Right lobe of liver (tissue), 4 donors: ENCODE measurements around the gene KLHDC10.

GRCh38 chr7:128863533-128863756, 789 bp downstream of the ATP6V1F start:
- PRO-cap, 4 experiments, result no peak in any of the 4 experiments
- RAMPAGE, long total RNA, 2 experiments, result no peak in any of the 2 experiments

DNA sequence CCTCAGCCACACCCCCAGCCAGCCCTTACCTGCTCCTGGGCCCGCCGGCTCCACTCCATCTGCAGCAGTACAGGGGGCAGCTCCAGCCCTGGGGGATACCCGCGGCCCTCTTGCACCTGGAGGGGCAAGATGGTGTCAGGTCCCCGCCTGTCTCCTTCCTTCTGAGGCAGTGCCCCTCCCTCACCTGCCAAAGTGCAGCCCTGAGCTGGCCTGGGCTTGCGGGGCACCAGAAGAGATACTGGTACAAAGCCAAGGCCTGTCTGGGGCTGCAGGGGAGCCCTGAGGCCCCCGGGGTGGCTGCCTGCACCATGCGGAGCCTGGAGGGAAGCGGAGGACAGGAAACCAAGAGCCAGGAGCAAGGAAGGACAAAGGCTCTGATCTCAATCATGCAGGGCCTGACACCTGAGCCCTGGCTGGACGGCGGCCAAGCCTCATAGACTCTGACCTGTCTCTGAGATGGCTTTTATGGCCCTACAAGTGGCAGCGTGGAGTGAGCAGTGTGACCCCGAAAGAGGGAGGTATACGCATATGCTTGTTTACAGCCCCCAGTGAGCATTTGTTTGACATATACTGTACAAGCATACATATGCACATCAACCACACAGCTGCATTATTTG, 8.5 kb downstream of the ATP6V1FNB start:
- PRO-cap, 4 experiments, result no peak in any of the 4 experiments
- RAMPAGE, long total RNA, 2 experiments, result no peak in any of the 2 experiments

GRCh38 chr7:128911336-128912116, 1.0 kb upstream of the KCP start:
- PRO-cap, 4 experiments, result no peak in any of the 4 experiments
- RAMPAGE, long total RNA, 2 experiments, result no peak in any of the 2 experiments

DNA sequence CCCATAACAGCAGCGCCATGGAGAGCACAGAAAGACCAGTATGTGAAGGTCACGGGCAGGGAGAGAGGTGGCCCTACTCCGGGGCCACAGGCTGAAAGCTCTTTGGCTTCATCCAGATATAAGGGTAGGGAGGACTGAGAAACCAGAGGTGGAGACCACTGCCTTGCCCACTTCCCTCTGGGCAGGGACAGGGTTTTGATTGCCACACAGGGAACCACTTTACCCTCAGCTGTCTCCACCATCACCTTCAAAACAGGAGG, 5.3 kb downstream of the TSPAN33 start:
- PRO-cap, 4 experiments, result peak in 1 of 4 experiments; most common minus-strand start position 101 of the sequence (in 1)
- RAMPAGE, long total RNA, 2 experiments, result no peak in any of the 2 experiments

DNA sequence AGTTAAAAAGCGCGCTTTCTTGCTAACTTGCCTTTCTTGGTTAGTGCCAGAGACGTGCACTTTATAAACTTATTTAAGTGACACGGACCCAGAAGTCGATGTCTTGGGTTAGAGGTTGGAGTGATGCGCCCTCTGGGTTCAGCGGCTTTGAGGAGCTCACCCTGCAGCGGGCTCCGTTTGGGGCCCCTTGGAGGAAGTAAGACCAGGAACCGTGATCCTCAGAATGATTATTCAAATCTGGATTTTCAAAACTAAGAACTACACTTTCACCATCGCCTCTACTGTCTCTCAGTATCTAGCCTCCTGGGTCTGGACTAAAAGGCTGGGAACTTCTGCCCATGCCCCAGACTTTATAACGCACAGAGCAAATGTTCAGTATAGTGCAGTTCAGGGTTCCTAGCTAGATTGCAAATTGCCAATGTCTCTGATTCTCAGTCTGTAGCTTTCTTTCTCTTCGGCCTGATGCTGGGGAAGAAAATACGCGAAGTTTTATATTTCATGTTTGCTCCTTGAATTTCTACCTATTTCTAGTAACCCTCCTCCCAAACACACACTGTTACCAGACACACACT, 18.6 kb upstream of the SMO start:
- PRO-cap, 4 experiments, result no peak in any of the 4 experiments
- RAMPAGE, long total RNA, 2 experiments, result no peak in any of the 2 experiments

- PRO-cap, 4 experiments, result no peak in any of the 4 experiments
- RAMPAGE, long total RNA, 2 experiments, result no peak in any of the 2 experiments
Measured at GRCh38 chr7:129188885-129189860, 740 bp downstream of the SMO start.

- PRO-cap, 4 experiments, result peak in 4 of 4 experiments; most common plus-strand start chr7:129225493 (in 3); most common minus-strand start chr7:129225433 (in 3)
- RAMPAGE, long total RNA, 2 experiments, result no peak in any of the 2 experiments
Measured at GRCh38 chr7:129225360-129226288, 794 bp downstream of the AHCYL2 start.

DNA sequence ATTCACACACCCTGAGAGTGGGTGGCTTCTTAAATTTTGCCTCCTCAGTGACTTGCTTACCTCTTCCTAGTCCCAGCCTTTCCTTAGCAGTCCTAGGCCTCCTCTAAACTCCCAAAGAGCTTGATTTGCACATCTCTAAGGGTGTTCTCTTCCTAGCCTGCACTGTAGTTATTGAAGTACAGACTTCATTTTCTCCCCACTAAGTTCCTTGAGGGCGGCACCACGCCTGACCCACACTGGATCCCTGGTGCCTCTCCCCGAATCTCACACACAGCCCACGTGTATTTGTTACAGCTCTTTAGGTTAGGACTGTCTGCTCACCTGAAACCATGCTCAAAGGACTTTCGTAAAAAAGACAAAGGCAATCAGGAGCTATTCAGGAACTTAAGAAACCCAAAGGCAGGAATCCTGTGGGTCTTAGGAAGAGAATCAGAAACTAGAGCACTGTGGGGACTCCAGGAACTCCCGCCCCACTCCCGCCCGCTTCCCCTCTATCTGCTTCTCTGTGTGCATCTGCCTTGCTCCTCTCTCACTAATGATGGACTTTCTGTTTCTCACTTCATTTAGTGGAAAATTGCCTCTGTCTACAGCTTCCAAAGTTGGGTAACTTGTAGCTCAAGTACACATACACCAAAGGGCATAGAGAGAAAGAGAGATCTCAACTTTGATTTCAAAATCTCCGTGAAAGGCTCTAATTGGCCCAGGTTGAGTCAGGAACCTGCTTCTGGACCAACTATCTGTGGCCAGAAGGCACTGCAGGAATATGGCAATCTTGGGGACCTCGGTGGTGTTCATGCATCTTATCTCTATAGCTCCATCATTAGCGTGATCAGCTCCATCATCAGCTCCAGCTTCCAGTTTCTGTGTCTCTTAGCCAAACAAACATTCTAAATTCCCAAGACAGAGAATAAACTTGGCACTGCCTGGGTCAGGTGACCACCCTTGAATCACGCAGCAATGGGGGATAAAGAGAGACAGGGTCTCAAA, 5.9 kb upstream of the NRF1 start:
- PRO-cap, 4 experiments, result peak in 1 of 4 experiments; most common minus-strand start position 339 of the sequence (in 1)
- RAMPAGE, long total RNA, 2 experiments, result start-site peak on the minus strand in 1 of 2 experiments, centred at position 55 of the sequence, 9 reads per replicate

GRCh38 chr7:129638149-129638683, 26.7 kb downstream of the NRF1 start:
- PRO-cap, 4 experiments, result no peak in any of the 4 experiments
- RAMPAGE, long total RNA, 2 experiments, result no peak in any of the 2 experiments

DNA sequence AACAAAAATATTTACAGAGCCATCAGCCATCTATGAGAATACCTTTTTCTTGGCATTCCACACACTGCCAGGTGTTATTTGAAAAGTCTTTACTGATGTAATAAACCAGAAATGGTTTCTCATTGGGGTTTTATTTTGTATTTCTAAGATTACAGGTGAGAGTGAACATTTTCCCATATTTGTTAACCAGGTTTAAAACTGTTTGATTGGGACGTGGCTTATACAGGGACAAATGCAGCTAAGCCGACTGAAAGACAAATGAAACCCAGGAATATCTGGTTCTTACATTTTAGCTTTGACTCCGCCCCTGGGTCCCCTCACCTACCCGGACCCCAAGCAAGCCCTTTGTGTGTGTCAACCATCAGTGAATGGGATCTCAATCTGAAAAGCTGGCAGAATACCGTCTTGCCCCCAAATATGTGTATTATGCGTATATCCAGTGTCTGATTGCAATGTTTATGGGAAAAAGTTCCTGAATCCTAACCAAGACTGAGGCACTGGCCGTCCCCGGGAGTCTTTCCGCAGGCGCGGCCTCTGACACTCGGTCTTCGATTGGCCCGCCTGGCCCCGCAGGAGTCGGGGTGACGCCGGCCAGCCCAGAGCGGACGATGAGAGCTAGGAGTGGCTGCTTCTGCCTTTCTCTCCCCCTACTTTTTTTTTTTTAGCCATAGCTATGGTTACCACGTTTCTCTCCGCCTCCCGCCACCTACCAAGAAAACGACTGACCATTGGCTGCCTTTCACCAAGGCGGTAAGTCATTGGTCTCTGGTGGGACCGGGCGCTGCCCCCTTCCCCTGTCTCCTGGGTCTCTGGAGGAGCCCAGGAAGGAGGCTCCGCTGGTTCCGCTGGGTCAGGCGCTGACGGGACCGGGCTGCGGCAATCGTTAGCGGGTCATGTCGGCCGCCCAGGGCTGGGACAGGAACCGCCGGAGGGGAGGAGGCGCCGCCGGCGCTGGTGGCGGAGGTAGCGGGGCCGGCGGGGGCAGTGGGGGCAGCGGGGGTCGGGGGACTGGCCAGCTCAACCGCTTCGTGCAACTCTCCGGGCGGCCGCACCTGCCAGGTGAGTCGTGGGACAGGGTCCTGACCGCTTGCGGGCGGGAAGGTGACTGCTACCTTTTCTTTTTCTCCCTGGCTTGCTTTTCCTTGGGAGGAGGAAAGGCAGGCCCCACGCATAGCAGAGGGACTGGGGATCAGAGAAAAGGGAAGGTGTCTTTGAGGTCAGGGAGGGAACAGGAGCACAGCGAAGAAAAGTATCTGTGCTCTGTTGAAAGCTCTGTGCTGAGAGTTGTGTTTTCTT, at the start of gene KLHDC10:
KLHDC10 (plus strand) TSS at position 784 of the 1,296 bp plus-strand sequence.
- PRO-cap, 4 experiments, result peak in 4 of 4 experiments; most common plus-strand start position 797 of the sequence (in 4); most common minus-strand start position 543 of the sequence (in 2)
- RAMPAGE, long total RNA, 2 experiments, result start-site peak on the plus strand in 2 of 2 experiments, centred at positions 805 to 1,014 of the sequence, 9 to 161 reads per replicate

DNA sequence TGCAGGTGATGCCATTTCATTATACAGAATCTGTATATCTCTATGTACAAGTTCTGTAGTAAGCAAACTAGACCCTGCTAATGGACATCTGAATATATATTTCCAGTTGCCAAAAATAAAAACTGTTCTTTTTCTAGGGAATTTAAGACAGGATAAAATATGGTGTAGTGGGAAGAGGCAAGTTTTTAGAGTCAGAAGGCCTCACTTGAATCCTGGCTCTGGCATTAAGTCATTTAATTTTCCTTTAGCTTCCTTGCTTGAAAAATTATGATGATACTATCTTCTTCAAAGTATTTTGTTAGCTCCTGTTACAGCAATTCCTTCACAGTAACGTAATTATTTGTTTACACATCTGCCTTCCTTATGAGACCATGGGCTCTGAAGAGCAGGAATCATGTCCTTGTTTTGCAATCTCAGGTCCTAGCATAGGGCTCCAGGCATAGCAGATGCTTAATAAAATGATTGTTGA, 25.3 kb downstream of the KLHDC10 start:
- PRO-cap, 4 experiments, result no peak in any of the 4 experiments
- RAMPAGE, long total RNA, 2 experiments, result no peak in any of the 2 experiments

GRCh38 chr7:130140450-130140865, 64.7 kb downstream of the TMEM209 start:
- PRO-cap, 4 experiments, result no peak in any of the 4 experiments
- RAMPAGE, long total RNA, 2 experiments, result no peak in any of the 2 experiments

GRCh38 chr7:130142198-130142843, 62.9 kb downstream of the TMEM209 start:
- PRO-cap, 4 experiments, result no peak in any of the 4 experiments
- RAMPAGE, long total RNA, 2 experiments, result no peak in any of the 2 experiments

- PRO-cap, 4 experiments, result no peak in any of the 4 experiments
- RAMPAGE, long total RNA, 2 experiments, result no peak in any of the 2 experiments
Measured at GRCh38 chr7:130351170-130352231, 6.9 kb downstream of the CPA5 start.

DNA sequence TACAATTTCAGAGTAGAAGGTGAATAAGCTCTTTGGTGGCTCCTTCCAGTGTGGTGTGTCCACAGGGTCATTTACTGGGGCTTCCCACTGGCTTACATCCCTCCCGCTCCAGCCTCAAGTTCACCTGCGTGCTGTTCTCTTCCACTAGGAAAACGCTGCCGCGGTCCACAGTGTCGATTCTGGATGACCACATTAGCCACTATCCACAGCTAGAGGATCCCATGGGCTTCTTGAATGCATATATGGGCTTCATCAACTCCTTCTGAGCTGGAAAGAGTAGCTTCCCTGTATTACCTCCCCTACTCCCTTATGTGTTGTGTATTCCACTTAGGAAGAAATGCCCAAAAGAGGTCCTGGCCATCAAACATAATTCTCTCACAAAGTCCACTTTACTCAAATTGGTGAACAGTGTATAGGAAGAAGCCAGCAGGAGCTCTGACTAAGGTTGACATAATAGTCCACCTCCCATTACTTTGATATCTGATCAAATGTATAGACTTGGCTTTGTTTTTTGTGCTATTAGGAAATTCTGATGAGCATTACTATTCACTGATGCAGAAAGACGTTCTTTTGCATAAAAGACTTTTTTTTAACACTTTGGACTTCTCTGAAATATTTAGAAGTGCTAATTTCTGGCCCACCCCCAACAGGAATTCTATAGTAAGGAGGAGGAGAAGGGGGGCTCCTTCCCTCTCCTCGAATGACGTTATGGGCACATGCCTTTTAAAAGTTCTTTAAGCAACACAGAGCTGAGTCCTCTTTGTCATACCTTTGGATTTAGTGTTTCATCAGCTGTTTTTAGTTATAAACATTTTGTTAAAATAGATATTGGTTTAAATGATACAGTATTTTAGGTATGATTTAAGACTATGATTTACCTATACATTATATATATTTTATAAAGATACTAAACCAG, 13.2 kb downstream of the MEST start:
- PRO-cap, 4 experiments, result no peak in any of the 4 experiments
- RAMPAGE, long total RNA, 2 experiments, result no peak in any of the 2 experiments

DNA sequence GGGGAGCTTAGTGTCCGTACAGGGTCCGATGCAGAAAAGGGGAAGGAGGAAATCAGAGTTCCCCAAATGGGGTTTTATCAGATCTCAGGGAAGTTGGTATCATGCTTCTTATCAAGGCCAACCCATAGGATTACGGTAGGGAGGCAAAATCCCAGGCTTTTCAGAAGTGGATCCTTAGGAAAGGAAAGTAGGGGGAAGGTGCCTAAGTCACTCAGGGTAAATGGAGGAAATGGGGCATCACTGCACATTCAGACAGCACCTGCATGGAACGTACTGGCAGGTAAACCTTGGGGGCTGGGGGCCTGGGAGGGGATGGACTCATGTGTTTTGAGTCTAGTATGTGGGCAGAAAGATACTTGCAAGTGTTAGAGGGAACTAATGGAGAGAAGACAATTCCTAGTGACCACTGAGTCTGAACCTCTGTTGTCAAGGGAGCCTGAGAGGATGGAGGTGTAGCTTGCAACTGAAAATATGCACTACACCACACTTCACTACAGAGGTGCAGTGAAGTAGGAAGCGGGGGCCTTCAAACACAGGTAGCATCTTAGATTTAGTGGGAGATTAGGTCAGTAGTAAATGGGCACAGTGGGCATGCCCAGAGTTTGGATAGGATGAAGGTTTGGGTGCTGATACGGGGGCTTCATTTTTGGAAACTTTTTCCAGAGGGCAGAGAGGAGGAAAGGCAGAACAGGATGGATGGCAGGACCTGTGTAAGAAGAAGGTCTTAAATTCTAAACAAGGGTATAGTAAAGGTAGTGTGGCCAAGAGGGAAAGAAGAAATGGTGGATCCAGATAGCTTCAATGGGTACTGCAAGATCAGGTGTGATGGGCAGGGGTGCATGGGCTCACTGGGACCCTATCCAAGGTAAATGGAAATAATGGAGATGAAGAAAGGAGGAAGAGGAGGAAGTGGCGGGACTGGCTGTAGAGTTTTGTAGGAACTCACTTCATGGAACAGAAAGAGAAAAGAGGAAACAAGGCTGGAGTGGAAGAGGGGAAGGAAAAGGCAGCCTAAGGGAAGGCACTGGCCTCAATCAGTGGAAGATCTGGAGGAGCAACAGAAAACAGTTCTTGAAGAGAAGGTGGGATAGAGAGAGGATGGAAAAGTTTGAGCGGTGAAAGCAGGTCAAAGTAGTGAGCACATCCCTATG, 46.9 kb downstream of the MEST start:
- PRO-cap, 4 experiments, result no peak in any of the 4 experiments
- RAMPAGE, long total RNA, 2 experiments, result no peak in any of the 2 experiments

DNA sequence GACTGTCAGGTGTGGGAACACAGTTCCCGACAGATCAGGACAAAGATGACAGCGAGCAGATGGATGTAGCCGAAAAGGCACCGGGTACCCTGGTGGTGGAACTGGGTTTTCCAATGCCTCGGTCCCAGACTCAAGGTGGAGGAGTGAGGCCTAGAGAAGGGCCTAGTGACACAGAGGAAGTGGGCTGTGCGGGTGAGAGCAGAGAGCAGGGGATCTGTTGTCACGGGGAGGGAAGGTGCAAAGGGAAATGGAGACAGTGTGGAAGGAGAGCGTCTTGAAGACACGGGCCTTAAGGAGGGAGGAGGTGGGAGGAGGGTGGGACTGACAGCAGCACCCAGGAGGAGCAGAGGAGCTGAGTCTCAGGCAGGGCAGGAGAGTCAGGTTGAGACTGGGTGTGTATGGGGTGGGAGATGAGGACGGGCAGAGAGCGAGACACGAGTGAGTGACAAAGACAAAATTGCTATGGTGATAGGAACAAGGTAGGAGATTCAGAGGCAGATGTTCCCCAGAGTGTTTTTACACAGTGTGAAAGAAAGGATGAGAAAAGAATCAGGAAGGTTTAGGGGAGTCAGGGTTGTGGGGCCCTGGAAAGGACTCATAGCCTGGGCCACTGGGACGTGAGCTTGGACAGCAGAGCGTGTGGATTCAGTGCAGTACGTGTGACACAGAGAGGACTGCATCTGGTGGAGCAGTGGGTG, 49.4 kb downstream of the MEST start:
- PRO-cap, 4 experiments, result no peak in any of the 4 experiments
- RAMPAGE, long total RNA, 2 experiments, result no peak in any of the 2 experiments

DNA sequence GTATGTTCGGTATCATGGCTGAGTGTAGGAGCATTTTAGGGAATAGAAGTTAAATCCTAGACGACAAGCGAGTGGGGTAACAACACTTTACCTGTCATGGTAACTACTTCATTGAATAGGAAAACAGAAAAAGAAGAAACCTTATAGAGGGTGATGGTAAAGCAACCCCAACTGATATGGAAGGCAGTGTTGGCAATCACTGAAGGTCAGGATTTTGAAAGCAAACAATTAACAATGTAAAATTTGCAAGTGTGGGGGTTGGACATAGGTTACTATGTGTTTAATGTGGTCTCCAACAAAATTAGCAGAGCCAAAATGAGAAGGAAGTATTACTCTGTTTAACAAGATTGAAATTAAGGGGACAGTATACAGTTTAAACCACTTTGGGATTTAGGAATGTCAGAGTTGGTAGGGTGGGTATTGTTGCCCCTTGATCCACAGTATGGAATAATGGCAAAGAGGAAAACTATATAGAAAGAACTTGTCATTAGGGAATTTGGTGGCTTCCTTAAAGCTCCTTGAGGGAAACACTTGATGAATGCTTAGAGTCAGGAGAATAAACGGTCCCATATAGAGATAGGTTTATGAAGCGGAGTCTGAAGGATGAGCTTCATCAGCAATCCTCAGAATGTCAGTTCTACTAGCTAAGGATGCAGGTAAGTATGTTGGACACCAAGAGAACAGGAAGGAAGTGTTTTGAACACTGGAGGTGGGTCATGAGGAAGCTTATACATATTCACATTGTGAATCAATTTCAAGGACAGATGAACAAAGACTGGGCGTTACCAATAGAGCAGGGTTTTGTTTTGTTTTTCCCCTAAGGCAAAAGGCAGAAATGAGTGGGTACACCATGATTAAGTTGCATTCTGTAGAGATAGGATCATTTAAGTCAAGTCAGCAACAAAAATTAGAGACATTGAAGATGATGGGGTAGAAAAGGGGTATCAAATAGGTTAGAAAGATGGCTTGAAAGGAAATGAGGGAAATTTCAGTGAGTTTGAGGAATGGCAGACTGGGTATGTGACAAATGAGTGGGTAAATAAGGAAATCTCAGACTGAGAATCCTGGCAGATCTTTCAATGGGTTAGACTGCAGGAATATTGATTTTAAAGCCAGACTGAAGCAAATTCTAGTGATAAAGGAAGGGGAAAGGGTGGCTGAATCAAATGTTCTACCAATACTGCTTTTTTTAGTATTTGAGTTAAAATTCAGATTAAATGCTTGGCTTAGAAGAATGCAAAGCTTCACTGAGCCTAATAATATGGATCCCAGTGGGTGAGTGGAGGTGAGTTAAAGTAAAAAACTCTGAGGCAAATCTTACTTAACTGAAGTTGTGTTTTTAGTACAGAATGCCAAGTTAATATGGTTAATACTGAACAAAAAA, 51.5 kb downstream of the MEST start:
- PRO-cap, 4 experiments, result no peak in any of the 4 experiments
- RAMPAGE, long total RNA, 2 experiments, result no peak in any of the 2 experiments

DNA sequence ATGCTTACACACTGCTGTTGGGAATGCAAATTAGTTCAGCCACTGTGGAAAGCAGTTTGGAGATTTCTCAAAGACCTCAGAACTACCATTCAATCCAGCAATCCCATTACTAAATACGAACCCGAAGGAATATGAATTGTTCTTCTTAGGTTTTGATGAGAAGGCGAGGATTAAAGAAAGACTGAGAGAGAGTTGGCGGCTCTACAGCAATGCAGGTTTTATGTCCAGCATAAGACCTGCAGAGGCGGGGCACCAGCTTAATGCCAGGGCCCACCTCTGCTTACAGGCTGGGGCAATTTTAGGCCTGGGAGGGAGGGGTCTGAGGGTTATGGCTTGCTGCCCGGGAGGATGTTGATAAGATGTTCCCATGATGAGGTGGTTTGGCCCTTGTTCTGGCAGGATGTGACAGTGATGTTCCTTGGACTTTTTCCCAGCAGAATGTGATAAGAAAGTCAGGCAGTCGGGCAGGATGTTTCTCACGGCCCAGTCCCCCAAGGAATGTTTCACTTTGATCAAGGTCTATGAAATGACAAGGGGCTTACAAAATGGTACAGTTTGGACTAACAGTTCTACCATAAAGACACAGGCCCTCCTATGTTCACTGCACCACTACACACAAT, 74.6 kb downstream of the MEST start:
- PRO-cap, 4 experiments, result no peak in any of the 4 experiments
- RAMPAGE, long total RNA, 2 experiments, result no peak in any of the 2 experiments

DNA sequence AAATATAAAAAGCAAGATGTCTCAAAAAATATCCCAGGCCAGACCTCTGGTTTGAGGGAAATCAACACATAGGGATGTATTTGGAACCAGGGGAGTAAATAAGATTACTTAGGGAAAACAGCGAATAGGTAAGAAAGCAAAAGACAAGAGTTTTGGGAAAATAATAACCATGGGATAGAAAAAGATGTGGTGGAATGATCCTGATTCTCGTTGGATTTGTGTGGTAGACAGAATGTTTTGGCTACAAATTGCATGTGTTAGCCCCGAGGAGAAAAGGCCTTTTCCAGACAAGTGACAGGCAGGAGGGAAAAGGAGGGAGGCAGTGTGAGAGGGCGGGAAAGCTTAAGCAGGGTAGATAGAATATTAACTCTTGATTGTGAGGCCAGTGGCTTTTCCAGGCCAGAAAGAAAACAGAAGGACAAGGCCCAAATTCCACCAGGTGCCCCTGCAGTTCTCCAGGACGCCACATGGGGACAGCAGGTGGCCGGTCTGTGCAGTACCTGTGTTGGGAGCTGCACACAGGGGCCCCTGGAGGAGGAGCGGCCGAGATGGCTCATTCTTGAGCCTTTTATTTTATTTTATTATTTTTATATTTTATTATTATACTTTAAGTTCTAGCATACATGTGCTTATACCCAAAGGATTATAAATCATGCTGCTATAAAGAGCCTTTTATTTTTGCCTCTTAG, 141.2 kb upstream of the KLF14 start:
- PRO-cap, 4 experiments, result no peak in any of the 4 experiments
- RAMPAGE, long total RNA, 2 experiments, result no peak in any of the 2 experiments